Heart left ventricle (tissue), 7 donors: ENCODE results near the genes FAAP20 and SKI.

GRCh38 chr1:1881000-1882025 is 9.6 kb downstream of the GNB1 start:
- PRO-cap, 6 experiments = no peak in any of the 6 experiments
- RAMPAGE, long total RNA, 2 experiments = no peak in any of the 2 experiments
- RRBS = no CpG with 5 or more reads among the region's 19 CpGs

DNA sequence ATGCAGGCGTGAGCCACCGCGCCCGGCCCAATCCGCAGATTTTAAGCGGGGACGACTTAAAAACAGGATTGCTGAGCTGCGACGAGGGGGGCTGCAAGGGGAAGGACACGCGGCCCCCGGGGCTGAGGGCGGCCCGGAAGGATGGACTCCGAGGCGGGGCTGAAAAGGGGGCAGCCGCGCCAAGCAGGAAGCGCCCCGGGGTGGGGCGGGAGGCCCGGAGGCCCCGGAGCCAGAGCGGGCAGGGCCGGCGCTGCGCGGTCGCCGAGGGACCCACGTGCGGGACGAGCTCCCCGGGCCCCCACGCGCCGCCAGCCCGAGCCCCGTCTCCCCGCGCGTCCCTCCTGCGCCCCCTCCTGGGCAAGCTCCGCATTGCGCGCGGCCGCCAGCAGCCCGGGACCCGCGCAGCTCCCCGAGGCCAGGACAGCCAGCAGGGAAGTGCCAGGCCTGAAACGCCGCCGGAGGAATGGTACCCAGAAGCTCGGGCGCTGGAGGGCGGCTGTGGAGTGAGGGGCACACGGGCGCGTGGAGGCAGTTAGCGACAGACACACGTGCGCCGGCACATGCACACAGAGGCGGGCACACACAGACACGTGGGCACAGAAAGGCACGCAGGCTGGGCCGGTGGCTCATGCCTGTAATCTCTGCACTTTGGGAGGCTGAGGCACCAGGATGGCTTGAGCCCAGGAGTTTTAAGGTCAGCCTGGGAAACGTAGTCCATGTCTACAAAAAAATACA is 5.4 kb upstream of the PRKCZ start:
- PRO-cap, 6 experiments = no peak in any of the 6 experiments
- RAMPAGE, long total RNA, 2 experiments = no peak in any of the 2 experiments
- RRBS = 3% methylated on average over 50 of the region's 70 CpGs

- PRO-cap, 6 experiments = no peak in any of the 6 experiments
- RAMPAGE, long total RNA, 2 experiments = no peak in any of the 2 experiments
- RRBS = no CpG with 5 or more reads among the region's 29 CpGs
Measured at GRCh38 chr1:2136720-2137695, 57.6 kb downstream of the FAAP20 start.

DNA sequence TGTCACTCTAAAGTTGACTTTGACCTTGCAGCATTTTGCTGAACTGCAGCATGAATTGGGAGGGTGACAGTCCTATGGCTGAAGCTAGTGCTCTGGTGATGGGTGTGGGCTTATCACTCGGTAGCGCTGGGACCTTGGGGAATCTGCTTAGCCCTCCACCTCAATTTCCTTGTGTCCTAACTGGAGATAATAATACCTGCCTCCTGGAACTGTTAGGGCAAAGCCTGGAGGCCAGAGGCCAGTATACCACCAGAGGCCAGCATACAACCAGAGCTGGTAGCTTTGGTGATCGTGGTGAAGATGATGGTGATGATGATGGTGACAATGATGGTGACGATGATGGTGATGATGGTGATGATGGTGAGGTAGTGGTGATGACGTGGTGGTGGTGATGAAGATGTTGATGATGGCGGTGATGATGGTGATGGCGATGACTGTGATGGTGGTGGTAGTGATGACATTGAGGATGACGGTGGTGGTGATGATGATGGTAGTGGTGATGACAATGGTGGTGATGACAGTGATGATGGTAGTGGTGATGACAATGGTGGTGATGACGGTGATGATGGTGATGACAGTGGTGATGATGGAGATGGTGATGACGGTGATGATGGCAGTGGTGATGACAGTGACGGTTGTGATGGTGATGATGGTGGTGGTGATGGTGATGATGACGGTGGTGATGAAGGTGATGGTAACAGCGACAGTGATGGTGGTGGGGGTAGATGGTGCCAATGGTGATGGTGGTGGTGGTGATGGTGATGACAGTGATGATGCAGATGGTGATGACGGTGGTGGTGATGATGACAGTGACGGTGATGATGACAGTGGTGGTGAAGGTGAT is 39.6 kb downstream of the FAAP20 start:
- PRO-cap, 6 experiments = no peak in any of the 6 experiments
- RAMPAGE, long total RNA, 2 experiments = no peak in any of the 2 experiments
- RRBS = no CpG with 5 or more reads among the region's 15 CpGs

DNA sequence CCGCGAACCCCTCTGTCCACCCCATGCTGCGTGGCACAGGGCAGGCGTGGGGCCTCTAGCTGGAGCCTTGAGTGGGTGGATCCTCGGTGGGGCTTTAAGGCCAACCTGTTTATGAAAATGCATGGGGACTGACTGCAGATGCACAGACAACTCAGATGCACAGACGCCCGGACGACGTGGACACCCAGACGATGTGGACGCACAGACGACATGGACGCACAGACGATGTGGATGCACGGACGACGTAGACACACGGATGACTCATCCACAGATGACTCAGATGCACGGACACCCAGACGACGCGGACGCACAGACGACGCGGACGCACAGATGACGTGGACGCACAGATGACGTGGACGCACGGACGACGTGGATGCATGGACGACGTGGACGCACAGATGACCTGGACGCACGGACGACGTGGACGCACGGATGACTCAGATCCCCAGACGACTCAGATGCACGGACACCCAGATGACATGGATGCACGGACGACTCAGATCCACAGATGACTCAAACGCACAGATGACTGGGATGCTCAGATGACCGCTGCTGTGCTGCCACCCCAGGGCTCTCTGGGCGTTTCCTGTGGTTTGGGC is 14.3 kb downstream of the FAAP20 start:
- PRO-cap, 6 experiments = no peak in any of the 6 experiments
- RAMPAGE, long total RNA, 2 experiments = no peak in any of the 2 experiments
- RRBS = no CpG with 5 or more reads among the region's 50 CpGs

DNA sequence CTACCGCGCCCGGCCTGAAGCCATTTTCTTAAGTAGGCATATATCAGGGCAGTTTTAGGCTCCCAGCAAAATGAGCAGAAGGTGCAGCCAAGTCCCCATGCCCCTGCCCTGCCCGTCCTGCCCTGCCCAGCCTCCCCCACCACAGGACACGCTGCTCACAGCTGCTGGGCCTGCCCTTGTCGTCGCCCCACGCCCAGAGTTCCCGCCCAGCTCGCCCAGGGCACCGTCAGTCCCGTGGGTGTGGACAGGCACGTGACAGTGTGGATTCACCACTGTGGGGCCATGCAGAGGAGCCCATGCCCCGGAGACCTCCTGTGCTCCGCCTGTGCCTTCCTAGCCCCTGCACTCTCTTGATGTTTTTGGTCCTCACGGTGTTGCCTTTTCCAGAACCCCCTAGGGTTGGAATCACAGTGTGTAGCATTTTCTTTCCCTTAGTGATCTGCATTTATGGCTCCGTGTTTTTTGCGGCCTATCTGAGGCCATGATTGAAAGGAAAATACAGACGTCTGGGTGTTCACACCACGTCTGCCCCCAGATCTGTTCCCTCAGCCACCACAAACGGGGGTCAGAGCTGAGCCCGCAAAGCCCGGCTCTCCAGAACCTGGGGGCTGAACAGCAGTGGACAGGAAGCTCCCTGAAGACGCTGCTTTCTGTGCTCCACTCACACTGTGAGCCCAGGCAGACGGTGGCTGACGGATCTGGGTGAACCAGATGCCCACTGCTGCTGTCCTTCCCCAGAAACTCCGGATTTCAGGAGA is 6.8 kb downstream of the FAAP20 start:
- PRO-cap, 6 experiments = no peak in any of the 6 experiments
- RAMPAGE, long total RNA, 2 experiments = no peak in any of the 2 experiments
- RRBS = 73% methylated on average over 1 of the region's 27 CpGs

DNA sequence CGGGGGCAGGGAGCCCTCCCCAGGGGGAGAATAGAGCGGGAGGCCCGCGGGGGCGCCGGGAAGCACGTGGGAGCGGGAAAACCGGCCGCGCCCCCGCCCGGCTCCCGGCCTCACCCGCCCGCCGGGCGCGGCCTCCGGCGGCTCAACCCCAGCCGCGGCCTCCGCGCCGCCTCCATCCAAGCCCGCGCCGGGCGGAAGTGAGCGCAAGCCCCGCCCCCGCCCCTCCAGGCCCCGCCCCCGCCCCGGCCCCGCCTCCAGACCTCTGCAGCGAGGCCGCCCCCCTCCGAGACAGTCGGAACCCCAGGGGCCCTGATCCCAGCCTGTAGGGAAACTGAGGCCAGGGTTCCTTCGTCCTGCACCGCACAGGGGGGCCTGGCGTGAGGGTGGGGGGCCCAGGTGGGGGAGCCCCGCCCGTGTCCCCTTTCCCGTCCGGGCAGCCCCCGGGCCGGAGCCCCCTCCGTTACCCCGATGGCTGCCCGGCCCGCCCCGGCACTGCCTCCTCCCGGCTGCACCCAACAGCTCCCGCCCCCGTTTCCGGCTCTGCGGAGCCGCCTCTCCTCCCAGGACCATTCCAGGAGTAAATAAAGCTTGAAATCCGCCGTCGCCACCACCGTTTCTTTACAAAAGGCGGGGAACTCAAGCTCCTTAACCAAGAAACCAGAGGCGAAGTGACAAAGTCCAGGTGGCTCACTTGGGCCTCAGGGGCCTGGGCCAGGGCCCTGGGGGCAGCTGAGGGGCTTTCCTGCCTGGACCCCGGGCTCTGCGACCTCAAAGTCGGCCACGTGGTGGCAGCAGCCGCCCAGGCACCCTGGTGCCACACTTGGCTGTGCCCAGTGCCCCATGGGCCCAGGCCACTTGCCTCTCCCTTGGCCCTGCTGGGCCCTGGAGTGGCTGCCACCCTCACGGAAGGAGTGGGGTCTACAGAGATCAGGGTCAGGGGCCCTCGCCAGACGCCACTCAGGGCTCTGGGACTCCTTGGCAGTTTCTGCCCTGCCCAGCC is at the start of gene FAAP20:
Gene FAAP20, minus strand, starts transcription at position 199 of the 1,000 bp plus-strand sequence.
- PRO-cap, 6 experiments = peak in 6 of 6 experiments; most common plus-strand start position 265 of the sequence (in 6); most common minus-strand start position 494 of the sequence (in 6)
- RAMPAGE, long total RNA, 2 experiments = start-site peak on the minus strand in 1 of 2 experiments, centred at positions 145 to 493 of the sequence, 5 to 22 reads per replicate
- RRBS = 2% methylated on average over 20 of the region's 75 CpGs

DNA sequence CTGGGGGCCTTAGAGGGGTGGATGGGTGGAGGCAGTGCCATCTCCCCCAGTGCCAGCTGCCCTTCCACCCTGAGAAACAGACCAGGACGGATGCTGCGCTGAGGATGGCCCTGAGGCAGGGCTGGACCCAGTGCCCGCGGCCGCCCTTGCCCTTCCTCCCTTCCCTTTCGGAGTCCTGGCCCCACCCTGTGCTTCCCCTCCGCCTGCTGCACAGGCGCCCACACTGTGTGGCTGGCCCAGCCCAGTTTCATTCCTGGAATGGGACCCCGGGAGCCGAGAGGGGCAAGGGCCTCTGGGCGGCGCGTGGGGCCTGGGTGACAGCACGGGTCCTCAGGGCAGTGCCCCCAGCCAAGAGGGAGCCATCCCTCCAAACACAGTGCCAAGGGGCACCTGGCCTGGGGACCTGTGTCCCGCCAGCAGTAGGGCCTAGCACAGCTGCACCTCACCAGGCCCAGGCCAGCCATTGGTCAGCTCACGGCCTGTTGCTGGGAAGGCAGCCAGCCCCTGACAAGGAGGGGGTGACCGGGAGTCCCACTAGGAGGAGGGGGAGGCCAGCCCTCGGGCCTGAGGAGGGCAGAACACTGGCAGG is 13.4 kb upstream of the SKI start:
- PRO-cap, 6 experiments = peak in 5 of 6 experiments; most common plus-strand start position 250 of the sequence (in 4); most common minus-strand start position 169 of the sequence (in 4)
- RAMPAGE, long total RNA, 2 experiments = no peak in any of the 2 experiments
- RRBS = no CpG with 5 or more reads among the region's 18 CpGs

- PRO-cap, 6 experiments = peak in 6 of 6 experiments; most common plus-strand start chr1:2228033 (in 6); most common minus-strand start chr1:2228104 (in 1)
- RAMPAGE, long total RNA, 2 experiments = no peak in any of the 2 experiments
- RRBS = 1% methylated on average over 112 of the region's 199 CpGs
Measured at GRCh38 chr1:2227765-2228714, at the start of gene SKI. SKI (plus strand) TSS chr1:2228319.

GRCh38 chr1:2232412-2233374 is 4.6 kb downstream of the SKI start:
- PRO-cap, 6 experiments = no peak in any of the 6 experiments
- RAMPAGE, long total RNA, 2 experiments = no peak in any of the 2 experiments
- RRBS = 9% methylated on average over 4 of the region's 32 CpGs

- PRO-cap, 6 experiments = no peak in any of the 6 experiments
- RAMPAGE, long total RNA, 2 experiments = no peak in any of the 2 experiments
- RRBS = no CpG with 5 or more reads among the region's 5 CpGs
Measured at GRCh38 chr1:2247009-2247333, 18.9 kb downstream of the SKI start.

DNA sequence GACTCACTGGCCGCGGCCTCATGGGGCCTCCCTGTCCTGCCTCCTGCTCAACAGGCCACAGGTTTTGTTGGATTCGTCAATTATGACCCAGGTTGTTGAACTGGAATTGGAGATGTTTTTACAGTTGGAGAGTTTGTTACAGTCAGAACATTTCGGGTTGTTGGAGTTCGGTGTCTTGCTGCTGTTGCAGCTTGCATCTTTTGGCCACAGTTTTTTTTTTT is 21.5 kb downstream of the SKI start:
- PRO-cap, 6 experiments = no peak in any of the 6 experiments
- RAMPAGE, long total RNA, 2 experiments = no peak in any of the 2 experiments
- RRBS = no CpG with 5 or more reads among the region's 5 CpGs

- PRO-cap, 6 experiments = no peak in any of the 6 experiments
- RAMPAGE, long total RNA, 2 experiments = no peak in any of the 2 experiments
- RRBS = 20% methylated on average over 1 of the region's 4 CpGs
Measured at GRCh38 chr1:2255860-2256467, 27.8 kb downstream of the SKI start.

GRCh38 chr1:2286757-2287343 is 58.7 kb downstream of the SKI start:
- PRO-cap, 6 experiments = no peak in any of the 6 experiments
- RAMPAGE, long total RNA, 2 experiments = no peak in any of the 2 experiments
- RRBS = 85% methylated on average over 5 of the region's 23 CpGs

DNA sequence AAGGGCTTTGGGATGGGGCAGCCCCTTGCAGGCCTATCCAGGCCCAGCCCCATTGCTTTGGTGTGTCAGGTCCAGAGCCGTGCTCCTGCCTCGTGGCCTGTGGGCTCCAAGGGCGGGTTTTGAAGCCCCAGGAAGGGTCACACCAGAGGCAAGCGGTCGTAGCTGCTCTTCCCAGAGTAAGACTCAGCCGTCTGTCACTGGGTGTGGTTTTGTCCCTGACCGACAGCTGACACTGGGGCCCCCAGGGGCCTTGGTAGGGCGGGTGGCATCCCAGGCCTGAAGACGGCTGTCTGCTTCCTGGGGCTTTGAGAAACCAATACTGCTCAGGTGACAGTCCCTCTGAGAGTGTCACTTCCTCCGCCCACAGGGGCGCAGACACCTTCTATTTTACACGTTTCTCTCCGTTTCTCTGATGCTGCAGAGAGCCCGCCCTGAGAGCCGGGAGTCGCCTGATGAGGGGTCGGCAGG is 72.2 kb downstream of the SKI start:
- PRO-cap, 6 experiments = no peak in any of the 6 experiments
- RAMPAGE, long total RNA, 2 experiments = no peak in any of the 2 experiments
- RRBS = no CpG with 5 or more reads among the region's 17 CpGs

DNA sequence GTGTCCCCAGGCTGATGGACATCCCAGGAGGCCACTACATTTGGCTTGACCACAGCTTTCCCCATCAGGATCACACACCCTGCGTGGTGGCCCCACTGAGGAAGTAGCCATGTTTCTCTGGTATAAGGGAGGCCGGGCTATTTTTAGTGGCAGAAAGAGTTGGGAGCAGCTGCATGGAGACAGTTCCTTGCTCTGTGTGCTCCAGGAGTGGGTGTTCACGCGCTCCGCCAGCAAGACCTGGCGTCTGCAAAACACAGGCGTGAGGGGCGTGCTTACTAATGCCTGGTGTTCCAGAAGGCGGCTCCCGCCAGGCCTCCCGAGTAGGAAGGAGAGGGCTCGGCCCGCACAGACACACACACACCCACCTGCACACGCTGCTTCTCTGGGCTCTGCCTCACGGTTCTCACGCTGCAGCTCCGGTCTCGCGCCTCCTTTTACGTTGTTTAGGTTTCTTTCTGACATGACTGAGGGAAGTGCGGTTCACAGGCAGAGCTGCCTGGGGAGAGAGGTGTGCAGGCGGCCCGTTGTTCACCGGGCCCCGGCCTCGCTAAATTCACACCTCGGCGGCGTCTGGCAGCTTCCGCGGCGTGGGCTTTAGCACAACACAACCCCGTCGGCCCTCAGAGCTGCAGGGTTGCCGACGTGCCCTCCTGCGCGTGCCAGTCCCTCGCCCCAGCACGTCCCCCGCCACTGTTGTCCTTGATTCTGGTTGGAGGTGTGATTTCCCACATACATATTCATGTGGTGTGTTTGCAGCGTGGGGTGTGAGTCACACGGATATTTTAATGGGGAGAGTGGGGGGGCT is 76.9 kb downstream of the SKI start:
- PRO-cap, 6 experiments = no peak in any of the 6 experiments
- RAMPAGE, long total RNA, 2 experiments = no peak in any of the 2 experiments
- RRBS = no CpG with 5 or more reads among the region's 43 CpGs

DNA sequence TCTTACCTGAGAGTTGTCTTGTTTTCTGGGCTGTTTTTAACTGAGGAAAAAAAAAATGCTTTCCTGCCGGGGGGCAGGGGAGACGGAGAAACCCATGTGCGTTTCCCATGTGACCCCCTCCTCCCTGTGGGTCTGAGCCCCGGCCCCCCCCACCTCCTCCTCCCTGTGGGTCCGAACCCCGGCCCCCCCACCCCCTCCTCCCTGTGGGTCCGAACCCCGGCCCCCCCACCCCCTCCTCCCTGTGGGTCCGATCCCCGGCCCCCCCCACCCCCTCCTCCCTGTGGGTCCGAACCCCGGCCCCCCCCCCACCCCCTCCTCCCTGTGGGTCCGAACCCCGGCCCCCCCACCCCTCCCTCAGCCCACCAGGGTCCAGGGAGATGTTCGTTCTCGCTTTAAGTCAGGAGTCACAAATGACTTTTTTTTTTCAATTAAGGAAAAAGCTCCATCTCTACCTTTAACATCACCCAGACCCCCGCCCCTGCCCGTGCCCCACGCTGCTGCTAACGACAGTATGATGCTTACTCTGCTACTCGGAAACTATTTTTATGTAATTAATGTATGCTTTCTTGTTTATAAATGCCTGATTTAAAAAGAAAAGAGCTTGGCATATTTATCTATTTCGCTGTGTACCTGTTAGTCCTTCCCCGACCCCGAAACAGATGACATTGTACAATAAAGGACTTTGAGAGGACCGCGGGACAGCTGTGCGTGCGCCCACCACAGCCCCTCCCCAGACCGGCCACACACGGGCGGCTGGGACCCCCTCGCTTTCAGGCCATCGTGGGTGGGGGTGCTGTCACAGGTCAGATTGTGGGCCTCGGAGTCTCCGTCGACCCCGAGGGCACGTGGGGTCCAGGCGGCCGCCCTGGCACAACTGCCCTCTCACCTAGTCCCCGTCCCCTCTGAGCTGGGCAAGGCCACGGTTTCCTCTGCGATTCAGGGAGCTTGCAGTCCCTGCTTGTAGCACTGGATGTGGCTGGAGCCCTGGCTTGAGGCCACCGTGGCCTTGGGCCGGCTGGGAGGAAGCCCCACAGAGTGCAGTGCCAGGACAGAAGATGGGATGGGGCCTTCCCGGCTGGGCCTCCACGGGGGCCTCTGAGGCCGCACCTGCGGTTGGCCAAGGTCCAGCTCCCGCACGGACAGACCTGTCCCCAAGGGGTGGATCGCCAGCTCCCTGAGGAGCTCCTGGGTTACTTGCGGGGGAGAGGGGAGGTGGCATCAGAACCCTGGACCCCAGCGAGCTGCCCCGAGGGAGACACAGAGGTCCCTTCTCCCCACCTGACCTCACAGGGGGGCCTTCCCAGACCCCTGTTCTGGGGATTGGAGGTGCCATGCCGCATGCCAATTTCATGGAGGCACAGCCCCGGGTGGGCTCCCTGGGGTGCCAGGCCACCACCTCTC is 81.3 kb downstream of the MORN1 start:
- PRO-cap, 6 experiments = no peak in any of the 6 experiments
- RAMPAGE, long total RNA, 2 experiments = no peak in any of the 2 experiments
- RRBS = 34% methylated on average over 6 of the region's 57 CpGs

GRCh38 chr1:2360800-2361262 is 30.5 kb downstream of the MORN1 start:
- PRO-cap, 6 experiments = no peak in any of the 6 experiments
- RAMPAGE, long total RNA, 2 experiments = no peak in any of the 2 experiments
- RRBS = no CpG with 5 or more reads among the region's 4 CpGs

DNA sequence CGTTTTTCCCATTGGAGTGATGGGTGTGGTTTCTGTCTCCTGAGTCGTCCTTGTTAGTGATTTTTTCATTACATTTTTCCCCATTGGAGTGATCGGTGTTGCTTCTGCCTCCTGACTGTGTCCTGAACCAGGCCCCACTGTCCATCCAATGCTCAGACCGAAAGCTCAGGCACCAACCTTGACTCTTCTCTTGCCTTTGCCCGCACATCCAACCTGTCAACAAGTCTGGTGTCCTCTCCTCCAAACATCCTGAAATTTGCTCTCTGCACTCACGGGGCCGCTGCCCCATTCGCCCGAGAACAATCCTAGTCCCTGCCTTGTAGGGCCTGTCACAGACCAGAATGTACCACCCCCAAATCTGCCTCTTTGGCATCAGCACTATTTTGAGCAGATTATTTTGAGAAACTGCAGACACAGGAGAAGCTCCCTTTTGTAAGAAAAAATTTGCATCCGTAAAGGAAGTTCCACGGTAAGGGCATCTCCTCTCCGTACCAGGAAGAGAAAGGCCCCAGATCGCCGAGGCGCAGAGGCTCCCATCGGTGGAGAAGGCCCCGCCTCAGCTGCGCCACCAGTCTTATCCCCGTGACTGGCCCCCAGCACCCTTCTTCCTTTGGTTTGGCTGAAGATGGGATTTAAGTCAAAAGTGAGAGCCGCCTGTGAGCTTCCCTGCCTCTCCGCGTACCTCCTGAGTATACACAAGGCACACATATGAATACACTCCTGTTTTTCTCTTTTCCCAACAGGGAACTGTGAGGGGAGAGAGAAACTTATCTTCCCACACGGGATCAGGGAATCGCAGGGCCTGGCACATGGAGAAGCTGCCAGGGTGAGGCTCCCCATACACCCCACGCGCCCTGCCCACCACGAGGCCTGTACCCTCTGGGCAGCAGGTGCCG is 7.0 kb downstream of the MORN1 start:
- PRO-cap, 6 experiments = no peak in any of the 6 experiments
- RAMPAGE, long total RNA, 2 experiments = no peak in any of the 2 experiments
- RRBS = no CpG with 5 or more reads among the region's 28 CpGs

DNA sequence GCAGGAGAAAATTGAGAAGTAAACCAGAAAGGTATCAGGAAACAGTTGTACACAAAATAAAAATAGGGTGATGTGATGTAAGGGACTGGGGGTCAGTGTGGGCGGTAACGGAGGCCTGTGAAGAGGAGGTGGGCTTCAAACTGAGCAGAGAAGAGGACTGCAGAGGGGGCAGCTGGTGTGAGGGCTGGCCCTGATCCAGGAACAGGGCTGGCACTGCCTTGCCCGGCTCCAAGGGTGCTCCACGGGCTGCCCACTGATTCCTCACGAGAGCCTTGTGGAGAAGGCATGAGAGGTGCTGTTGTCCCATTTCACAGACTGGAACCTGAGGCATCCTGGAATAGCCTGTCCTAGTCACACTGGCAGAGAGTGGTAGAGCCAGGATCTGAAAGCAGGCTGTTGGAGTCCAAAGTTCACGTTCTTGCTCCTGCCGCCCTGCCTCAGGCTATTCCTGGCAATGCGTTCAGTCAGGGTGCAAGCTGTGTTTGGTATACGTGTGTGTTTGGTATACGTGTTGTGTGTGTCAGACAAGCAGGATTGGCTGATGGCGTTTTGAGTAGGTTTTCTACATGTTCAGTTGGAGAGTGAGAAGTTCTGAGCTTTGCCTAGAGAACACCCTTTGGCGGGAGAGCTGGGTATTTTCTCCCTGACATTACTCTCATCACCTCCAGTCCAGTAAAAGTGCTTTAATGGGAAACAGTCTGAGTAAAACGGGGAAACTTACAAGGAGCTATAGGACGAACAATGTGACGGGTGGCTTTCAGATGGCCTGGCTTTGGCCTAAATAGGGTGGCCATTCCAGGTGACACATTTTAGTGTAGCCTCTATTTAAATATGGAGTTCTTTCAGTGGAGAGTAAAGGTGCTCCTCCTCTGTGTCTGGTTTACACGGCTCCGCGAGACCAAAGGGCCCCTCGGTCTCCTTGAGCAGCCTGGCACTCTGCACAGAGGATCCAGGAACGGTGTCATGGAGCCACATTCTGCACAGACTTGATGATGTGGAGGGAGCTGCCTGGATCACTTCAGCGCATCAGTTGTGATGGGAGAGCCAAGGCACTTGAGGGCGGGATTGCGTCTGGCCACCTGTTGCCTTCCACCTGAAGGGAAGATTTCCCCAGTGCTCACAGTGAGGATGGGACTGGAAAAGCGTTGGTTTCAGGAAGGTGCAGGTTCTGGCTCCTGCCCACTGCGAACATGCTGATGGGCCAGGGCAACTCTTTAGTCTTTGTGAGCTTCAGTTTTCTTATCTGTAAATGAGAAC is 2.1 kb downstream of the RER1 start:
- PRO-cap, 6 experiments = peak in 1 of 6 experiments; most common plus-strand start position 986 of the sequence (in 1)
- RAMPAGE, long total RNA, 2 experiments = no peak in any of the 2 experiments
- RRBS = no CpG with 5 or more reads among the region's 25 CpGs